HEK293 (cell line): ENCODE data around the genes TLN1, OR2S2 and CCIN.

DNA sequence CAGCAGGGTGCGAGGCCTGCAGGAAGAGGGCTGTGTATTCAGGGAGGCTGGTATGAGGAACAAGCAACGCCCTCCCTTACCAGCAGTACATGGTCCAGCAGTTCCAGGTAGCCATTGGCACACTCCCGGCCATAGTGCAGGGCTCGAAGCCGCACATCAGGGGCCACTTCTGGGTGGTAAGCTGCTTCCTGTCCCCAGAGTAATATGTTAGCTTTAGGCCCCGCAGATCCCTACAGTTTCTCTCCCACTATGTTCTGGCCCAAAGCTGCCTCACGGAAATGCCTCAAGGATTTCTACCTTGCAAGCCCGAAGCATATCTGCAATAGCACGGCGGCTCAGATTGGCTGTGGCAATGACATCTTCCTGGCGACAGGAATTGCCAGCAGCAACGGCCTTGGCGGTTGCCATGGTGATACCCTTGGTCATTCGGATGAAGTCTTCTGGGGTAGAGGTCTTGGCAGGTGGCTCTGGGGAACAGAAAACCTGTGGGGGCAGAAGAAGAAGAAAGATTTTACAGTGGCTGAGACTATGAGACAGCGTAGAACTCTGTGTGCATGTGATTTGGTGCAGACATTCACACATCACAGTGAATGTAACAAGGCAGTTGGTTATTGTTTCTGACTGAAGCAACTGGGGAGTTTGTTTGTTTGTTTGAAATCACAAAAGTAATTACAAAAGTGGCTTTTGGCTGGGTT, 10.3 kb upstream of the TPM2 start:
- PRO-cap: no peak
- RRBS, 2 experiments: no CpG with 5 or more reads among the region's 15 CpGs

DNA sequence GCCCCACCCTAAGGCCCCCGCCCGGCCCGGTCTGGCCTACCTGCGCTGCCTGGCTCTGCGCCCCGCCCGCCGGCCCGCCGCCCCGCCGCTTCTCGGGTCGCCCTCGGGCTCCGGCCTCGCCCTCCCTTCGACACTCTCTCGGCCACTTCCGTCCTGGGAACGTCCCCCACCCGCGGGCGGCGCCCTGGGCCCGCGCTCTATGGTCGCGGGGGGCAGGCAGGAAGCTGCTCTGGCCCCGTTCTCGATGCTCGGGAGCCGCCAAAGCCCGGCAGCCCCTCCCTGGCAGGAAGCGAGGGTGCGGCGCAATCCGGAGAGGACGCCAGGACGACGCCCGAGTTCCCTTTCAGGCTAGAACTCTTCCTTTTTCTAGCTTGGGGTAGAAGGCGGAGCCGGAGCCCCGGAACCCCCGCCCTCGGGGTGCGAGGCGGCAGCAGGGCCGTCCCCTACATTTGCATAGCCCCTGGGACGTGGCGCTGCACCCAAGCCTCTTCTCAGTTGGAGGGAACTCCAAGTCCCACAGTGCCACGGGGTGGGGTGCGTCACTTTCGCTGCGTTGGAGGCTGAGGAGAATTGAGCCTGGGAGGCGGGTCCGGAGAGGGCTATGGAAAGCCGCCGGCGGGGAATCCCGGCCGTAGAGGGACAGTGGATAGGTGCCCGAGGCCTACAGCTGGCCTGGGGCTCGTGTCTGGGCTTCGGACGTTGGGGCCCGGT, at the start of gene TLN1:
Gene TLN1 (minus strand): TSS at position 161 of the 711 bp plus-strand sequence.
- PRO-cap: bidirectional peak, plus-strand start at position 288 of the sequence, minus-strand start at position 339 of the sequence; bidirectional peak, plus-strand start at position 632 of the sequence, minus-strand start at position 497 of the sequence
- RRBS, 2 experiments: 1 to 2% methylated on average over 34 of the region's 68 CpGs

DNA sequence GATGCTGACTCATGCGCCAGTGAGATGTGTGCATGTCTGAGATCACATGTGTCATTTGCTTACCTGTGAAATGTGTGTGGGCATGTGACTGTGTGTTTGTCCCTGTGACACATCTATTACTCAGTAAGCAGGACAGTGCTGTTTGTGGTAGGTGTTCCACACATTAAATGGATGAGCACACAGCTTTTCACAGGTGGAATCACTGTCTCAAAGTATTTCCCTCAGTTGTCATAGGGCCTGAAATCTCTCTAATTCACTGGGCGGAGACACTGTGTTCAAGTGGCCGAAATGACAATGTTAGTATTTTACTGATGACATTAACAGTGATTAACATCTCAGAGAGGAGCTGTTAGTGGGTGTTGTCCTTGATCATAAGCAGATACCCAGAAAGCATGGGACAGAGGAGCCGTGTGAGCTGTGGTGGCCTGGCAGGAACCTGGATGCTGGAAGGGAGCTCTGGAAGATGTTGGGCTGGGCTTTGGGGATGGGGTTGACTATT, 7.5 kb downstream of the NPR2 start:
- PRO-cap: no peak
- RRBS, 2 experiments: no CpG with 5 or more reads among the region's 4 CpGs

DNA sequence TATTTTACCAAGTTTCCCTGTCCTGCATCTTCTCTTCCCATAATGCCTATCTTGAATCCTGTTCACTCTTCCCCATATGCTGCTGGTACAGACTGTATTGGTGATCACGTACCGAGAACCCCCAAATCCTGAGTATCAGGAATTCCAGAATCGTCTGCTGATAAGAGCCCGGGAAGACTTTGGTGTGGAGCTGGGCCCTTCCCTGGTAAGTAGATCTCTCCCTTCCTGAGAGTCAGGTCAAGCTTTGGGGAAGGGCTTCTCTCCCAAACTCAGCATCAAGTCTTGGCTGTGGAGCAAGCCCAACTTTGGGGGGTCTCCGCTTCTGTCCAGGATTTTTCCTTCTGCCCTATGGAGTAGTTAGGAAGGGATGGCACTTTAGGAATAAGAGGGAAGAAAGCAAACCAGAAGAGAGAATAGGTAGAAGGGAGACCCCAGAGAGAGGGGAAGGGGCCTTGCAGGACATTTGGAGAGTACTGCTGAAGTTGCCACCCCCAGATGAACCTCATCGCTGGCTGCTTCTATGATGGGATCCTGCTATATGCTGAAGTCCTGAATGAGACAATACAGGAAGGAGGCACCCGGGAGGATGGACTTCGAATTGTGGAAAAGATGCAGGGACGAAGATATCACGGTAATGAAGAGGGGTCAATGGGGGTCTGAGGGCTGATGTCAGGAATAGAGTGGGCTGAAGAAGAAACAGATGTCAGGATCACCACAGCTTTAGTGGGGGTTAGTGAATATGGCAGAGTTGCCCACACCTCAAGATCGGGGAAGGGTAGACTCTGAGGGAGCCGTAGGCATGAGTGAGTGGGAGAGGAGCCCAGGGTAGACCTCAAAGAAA, 8.4 kb downstream of the NPR2 start:
- PRO-cap: no peak
- RRBS, 2 experiments: no CpG with 5 or more reads among the region's 12 CpGs

DNA sequence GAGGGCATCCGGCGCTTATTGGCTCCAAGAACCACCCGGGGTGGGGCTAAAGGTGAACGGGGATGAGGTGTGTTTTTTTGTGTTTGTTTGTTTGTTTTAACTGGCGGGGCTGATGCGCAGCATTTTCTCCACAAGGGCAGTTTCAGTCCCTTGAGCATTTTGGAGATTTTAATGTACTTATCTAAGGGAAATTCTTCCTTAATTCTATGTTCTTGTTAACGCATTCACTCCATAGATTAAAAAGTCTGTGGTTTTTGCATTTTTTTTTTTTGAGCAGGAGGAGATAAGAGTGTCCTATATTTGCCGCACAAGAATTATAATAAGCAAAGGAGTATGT, 661 bp upstream of the HINT2 start:
- PRO-cap: bidirectional peak, plus-strand start at position 90 of the sequence, minus-strand start outside the sequence
- RRBS, 2 experiments: no CpG with 5 or more reads among the region's 8 CpGs

DNA sequence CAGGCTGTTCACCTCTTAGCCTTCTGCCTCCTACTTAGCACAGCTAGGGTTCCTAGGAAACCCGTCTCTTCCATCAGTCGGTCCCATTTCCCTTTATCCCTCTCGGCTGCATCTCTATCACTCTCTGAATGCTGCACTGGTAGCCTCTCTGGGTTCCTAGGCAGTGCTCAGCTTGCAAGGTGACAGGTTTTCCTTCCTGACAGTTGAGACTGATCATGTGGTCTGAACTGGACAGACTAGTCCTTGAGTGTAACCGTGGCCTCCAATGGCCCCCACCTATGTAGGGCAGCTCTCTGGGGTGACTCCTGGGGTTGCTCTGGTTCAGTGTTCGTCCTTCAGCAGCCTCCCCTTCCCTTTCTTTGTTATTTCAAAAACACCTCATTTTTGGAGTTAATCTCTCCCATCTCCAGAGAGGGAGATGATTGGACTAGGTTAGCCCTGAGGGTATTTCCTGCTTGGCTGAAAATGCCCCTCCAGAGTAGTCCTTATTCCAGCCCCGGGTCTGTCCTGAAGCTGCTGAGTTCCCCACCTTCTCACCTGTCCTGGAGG, 3.8 kb downstream of the TMEM8B start:
- PRO-cap: no peak
- RRBS, 2 experiments: no CpG with 5 or more reads among the region's 6 CpGs

DNA sequence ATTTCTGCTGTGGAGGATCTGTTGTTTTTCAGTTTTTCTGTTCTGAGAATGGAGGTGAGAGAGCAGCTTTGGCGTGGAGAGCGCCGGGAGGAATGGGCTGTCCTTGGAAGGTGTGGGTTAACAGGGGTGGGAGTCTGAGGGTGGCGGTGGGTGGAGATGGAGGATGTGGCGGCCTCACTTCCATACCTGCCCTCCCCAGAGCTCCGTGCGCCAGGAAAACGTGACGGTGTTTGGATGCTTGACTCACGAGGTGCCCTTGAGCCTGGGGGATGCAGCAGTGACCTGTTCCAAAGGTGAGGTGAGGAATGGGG, 16.7 kb downstream of the TMEM8B start:
- PRO-cap: no peak
- RRBS, 2 experiments: no CpG with 5 or more reads among the region's 10 CpGs

GRCh38 chr9:35906798-35907551, 973 bp downstream of the HRCT1 start:
- PRO-cap: no peak
- RRBS, 2 experiments: no CpG with 5 or more reads among the region's 14 CpGs

DNA sequence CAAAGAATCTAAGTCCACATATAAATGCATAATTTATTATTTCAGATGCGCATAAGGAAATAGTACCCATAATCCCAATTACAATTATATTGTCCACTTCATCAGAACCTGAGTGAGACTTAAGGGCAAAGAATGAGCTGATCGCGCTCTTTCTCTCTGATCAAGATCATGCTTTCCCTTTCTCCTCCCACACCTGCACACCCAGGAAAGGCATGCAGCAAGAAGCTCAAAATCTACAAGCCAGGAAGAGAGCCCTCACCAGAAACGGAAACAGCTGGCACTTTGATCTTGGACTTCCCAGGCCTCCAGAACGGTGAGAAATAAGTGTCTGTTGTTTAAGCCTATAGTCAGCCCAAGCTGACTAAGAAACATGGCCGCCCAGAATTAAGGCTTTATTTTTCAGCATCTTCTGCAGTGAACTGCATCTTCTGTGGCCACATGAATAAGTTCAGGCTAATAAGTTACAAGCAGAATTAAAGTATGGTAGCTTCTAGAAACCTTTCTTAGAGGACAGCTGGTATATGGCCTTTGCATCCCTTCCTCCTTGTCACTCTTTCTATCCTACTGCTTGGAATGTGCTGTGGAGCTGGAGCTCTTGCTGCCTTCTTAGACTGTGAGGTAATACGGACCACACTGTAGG, 17.4 kb downstream of the OR2S2 start:
- PRO-cap: no peak
- RRBS, 2 experiments: no CpG with 5 or more reads among the region's 7 CpGs

DNA sequence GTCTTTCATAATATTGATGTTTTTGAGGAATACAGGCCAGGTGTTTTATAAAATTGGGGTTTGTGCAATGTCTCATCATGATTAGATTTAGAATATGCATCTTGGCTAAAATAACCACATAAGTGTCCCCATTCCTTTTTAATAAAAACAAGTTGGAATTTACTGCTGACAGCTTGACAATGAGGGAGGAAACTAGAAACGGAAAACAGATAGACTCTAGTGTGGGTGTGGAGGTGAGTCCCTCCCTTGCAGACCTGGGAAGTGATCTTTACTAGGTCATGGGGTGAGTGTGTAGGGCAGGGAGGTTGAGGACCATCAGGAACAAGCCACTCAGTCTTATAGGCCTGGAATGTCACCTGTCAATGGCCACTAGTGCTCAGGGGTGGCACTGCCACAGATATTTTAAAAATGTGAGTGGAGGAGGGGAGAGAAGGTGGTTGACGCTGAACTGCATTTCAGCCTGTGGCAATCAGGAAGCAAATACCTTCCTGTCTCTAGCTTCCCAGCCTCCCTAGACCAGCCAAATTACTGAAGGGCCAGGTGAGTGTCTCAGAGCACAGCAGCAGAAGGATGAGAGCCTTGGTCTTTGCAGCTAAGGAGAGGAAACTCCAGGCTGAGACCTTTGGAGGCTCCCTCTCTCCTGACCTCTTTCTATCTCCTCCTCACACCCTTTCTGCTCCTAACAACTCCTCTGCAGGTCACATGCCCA, 9.0 kb downstream of the OR2S2 start:
- PRO-cap: no peak
- RRBS, 2 experiments: no CpG with 5 or more reads among the region's 2 CpGs

GRCh38 chr9:35958089-35958464, at the start of gene OR2S2:
Gene OR2S2 (minus strand): TSS chr9:35958154.
- PRO-cap: no peak
- RRBS, 2 experiments: no CpG with 5 or more reads among the region's 3 CpGs

DNA sequence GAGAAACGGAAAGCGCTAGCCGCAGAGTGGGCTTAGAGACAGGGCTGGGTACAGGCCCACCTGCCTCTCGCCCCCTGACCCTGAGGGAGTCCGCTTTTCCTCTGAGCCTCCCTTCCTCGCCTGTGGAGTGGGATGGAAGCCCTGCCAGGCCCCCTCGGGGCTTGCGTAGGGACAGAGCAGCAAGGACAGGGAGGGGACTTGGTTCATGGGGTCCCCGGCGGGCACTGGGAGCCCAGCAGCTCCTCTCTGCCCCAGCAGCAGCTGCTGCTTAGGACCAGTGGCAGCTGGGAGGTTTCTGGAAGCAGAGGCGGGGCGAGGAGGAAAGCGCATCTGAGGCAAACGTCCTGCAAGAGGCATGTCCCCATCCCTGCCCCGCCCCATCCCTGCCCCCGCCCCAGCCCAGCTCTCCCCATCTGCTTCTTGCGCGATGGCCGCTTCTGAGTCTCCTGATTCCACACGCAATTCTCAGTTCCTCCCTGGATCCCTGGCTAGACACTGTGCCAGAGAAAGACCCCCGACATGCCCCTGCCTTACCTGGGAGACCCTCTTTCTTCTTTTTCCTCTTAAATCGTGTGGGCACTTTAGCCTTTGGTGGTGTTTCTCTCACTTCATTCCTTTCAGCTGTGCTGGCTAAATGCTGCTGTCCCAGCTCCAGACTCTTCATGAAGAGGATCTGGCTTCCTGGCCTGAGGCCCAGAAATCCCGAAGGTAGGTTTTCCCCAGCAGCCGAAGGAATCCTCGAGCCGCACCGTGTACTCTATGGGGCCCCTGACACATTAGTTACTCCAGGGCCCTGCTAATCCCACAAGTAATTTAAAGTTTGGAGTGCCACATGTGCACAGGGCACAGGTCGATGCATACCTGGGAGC, 4.3 kb upstream of the OR2S2 start:
- PRO-cap: no peak
- RRBS, 2 experiments: no CpG with 5 or more reads among the region's 28 CpGs

DNA sequence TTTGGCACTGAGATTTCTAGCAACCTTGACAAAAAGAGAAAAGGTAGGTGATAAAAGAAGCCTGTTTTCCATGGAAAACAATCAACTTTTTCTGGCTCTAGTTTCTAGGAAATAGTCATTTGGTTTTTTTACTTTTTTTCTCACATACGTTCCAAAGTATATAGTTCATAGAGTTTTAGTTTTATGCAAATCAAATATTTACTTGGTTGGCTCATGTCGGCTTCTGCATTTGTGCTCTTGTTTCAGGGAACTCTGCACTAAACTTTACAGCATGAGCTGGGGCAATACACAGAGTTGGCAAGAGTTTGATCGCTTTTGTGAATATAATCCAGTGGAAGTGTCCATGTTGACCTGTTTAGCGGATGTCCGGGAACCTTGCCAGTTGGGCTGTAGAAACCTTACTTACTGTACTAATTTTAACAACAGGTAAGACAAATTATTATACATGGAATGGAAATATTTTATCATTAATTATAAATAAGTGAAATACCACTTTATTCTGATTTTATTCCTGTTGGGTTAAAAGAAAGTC, 45.5 kb upstream of the GLIPR2 start:
- PRO-cap: no peak
- RRBS, 2 experiments: no CpG with 5 or more reads among the region's 5 CpGs

DNA sequence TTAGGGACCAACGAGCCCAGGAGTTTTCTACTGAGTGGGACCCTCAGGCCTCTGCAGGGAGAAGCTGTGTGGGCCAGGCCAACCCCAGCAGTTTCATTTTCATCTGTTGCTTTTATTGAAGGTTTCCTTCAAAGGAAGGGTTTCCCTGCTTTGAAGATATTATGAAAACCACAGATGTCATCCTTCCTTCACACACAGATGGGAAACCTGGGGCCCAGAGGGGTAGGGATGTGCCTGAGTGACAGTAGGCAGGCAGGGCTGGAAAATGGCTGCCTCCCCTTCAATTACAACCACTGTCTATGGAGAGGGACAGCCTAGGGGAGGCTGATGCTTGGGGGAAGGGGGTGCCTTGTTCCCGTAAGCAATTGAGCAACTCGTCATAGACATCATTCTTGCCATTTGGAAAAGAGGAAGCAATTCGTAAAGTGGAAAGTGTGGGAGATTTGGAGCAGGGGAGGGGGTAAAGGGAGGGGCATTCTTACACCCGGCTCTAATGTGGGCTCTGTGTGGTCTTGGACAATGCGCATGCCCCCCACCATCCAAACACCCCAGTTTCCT, 3.8 kb downstream of the GLIPR2 start:
- PRO-cap: no peak
- RRBS, 2 experiments: no CpG with 5 or more reads among the region's 6 CpGs

DNA sequence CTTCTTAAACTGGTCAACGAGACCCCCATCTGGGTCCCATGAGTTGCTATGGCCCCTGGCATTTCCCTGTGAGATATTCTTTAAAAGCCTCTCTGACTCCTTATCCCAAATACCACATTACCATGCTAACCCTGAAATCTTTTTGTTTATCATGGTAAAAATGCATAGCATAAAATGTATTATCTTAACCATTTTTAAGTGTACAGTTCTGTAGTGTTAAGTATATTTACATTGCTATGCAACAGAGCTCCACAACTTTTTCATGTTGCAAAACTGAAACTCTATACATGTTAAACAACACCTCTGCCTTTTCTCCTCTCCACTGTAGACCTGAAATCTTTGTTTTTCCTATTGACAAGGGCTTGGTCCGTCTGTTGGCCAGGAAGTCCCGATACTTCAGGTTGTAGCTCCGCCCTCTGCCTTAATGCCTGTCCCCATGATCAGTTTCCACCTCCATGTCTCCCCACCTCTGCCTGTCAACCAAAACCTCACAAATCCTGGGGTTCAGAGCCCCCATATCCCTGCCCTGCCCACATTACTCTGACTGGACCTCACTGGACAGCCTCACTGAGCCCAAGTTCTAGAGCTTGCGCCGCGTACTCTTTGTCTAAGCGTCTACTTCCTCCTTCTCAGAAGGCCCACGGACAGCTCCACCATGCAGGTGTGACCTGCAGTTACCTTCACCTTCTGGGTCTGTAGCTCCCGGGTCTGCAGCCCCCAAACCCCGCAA, 7.8 kb downstream of the GLIPR2 start:
- PRO-cap: no peak
- RRBS, 2 experiments: no CpG with 5 or more reads among the region's 11 CpGs

- PRO-cap: no peak
- RRBS, 2 experiments: no CpG with 5 or more reads among the region's 5 CpGs
These were observed at the start of gene CCIN for GRCh38 chr9:36169120-36169532. Gene CCIN (plus strand): TSS chr9:36169388.

GRCh38 chr9:36349531-36350417, 50.3 kb downstream of the RNF38 start:
- PRO-cap: no peak
- RRBS, 2 experiments: no CpG with 5 or more reads among the region's 14 CpGs

- PRO-cap: unidirectional peak, plus-strand start at chr9:36925091
- RRBS, 2 experiments: no CpG with 5 or more reads among the region's 1 CpG
These were observed 109.2 kb downstream of the PAX5 start for GRCh38 chr9:36924980-36925225.

GRCh38 chr9:36993657-36994474, 40.2 kb downstream of the PAX5 start:
- PRO-cap: no peak
- RRBS, 2 experiments: no CpG with 5 or more reads among the region's 14 CpGs

DNA sequence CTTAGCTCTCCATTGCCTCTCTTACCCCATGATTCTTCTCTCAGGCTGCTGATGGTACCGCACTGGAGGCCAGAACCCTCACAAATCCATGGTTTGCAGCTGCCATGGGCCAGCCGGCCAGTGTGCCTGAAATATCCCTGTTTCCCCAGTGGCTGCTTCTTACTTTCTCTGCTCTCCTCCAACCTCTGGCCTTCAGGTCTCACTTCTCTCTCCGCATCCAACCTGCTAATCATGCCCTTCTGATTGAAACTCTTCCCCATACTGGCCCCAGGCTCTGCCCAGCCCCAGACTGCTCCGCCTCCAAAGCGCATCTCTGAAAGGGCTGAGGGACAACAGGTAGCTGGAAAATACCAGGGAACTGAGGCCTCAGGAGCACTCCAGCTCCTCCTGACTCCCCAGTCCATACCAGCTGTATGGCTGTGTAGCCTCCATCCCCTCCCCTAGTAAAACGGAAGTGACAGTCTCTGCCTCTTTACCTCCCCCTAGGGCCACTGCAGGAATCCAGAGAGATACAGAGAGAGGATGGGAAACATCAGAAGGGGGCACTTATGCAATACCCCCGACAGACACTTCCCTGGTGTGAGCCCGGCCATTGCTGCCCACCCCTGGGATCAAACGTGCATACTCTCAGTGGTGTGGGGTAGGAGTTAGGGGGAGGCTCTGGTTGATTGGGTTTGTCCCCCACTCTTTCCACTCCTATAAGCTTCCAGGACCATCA, 34.3 kb downstream of the PAX5 start:
- PRO-cap: no peak
- RRBS, 2 experiments: no CpG with 5 or more reads among the region's 9 CpGs